Natural killer cell (primary cell): Measurements from ENCODE around the gene MSRB2.

DNA sequence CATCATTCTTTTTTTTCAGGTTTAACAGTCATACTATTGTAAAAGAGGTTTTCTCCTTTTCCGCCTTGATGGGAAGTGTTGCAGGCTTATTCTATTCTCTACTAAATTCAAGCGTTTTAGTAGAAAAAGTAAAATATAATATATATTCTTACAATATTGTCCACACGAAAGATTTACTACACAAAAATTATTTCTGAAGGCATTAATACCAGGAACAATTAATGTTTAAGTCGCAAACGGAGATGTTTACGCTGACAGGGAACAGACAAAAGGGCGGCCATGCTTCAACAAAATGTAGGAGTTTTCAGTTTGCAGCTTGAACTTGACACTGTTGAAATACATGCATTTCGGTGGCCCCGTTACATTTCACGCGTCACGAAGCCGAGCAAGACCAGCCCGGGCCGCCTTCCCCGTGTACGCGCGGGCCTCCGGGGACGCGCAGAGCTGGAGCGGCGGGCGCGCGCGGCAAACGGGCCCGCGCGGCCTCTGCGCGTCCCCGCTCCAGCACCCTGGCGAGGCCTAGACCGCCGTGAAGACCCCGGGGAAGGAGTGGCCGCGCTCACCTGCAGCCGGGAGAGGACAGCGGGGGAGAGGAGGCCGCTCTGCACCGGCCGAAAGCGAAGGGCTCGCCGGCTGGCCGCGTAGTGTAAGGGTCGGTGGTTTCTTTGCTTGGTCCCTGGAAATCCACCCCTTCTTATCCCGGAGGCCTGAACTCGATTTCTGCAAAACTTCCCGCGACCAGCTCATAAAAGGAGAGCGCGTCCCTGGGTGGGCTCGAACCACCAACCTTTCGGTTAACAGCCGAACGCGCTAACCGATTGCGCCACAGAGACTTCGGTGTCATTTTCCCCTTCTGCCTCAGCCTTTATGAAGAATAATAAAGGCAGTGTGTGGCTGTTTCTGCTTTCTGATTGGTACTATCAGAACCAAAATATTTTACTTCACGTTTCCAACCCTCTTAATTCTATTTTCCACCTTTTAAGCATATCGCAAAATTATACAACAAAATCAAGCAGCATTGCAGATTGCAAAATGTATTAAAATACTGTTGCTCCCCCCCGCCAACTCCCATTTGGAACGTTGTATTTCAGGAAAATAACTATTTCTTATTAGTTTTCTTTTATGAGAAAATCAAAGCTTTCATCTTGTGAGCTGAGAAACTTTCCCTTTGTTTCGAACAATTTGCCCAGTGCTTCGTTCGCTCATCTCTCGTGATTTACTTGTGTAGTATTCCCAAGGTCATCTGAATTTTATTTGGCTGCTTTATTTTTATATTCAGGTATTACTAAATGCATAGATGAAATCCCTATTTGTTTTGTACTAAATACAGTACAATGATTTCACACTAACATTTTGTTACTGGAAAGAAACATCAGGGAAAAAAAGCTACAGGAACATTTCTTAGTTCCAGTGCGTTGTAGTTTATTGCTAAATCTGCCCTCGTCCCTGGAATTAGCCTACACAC lies 11.5 kb upstream of the EBLN1 start:
- PRO-cap = bidirectional peak, plus-strand start at position 362 of the sequence, minus-strand start at position 330 of the sequence; bidirectional peak, plus-strand start at position 820 of the sequence, minus-strand start at position 722 of the sequence; unidirectional peak, minus-strand start at position 839 of the sequence

DNA sequence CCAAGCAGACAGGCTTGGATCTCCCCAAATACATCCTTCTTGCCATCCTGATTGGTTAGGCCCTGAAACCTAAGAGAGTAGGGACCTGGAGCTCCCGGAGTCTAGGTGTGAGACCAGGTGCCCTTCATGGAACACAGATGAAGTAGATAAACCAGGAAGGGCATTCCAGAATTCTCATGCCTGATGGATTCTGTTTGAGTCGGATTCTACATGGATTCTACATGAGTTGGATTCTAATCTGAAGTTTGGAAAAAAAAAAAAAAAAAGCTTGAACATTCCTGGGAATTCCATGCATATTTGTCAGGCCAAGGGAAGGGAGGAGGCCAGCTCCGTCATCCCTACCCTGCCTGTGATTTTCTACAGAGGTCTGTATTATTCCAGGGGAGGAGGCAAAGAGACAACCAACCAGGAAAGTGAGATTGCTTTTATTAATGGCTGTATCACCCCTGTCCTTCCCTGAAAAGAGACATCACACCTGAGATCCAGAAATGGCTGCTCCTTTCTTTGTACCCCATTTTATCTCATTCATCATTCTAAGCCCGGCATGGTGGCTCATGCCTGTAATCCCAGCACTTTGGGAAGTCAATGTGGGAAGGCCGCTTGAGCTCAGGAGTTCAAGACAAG lies 27.8 kb upstream of the EBLN1 start:
- PRO-cap = no peak

DNA sequence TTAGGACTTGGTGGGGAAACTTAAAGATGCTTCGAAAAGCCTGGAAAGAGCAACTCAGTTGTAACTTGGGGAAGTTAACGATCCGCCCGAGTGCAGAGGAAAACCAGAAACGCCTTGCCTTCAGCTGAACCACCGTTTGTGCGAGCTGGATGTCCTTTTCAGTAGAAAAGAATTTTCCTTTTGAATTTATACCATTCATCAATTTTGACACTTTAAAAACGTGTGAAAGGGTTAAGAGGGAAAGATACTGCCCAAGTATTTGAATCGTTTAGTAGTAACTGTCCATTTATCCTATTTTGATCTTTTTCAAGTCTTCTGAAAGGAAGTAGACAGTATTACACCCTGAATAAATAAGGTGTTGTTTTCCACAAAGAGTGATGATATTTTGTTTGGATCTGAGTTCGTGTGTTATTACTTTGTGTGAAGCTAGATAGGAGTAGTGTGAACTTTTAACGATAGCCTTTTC lies 931 bp upstream of the BMI1 start:
- PRO-cap = no peak

DNA sequence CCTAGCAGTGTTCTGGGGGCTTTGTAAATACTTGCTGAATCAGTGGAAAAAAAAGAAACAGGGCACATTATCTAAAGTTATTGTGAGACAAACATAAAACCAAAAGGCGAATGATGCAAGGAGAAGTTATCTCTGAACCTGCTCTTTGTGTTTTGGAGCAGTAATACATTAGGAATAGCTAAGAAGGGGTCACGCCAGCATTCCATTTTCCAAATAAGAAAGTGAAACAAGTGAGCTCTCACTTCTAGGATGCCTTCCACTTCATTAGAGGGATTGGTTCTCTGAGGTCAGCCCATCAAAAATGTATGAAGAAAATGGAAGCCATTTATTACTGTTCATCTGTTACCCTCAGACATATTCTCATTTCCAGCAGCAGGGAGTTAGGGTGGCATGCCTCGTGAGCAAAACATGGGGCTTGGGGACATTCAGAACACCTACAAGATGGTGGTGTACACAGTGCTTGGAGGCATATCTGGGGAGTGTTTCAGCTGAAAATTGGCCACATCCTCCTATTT lies 93.2 kb downstream of the SPAG6 start:
- PRO-cap = no peak

DNA sequence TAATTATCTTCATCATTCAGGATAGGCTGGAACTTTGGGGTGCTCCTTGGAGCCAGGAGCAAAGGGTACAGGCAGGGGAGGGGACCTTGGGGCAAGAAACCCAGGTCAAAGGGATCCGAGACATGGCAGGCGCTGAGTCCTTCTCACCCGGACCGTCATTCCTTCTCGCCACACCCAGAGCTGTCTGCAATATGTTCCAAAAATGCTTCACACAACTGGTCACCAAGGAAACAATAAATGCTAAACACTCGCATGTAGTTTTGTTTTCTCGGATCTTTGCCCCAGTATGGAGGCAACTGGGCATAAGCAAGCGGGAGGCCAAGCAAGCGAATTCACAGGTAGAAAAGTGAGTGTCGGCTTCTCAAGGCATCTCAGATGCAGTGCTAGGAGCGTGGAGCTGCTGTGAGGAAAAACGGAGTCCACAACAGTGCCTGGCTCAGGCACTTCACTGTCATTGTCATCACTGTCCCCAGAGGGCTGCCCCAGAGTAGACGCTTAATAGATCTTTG lies 80.8 kb downstream of the PIP4K2A start:
- PRO-cap = bidirectional peak, plus-strand start at position 284 of the sequence, minus-strand start at position 167 of the sequence

- PRO-cap = bidirectional peak, plus-strand start at chr10:22646537, minus-strand start at chr10:22646423
Observed at GRCh38 chr10:22646190-22646968, 68.0 kb downstream of the PIP4K2A start.

DNA sequence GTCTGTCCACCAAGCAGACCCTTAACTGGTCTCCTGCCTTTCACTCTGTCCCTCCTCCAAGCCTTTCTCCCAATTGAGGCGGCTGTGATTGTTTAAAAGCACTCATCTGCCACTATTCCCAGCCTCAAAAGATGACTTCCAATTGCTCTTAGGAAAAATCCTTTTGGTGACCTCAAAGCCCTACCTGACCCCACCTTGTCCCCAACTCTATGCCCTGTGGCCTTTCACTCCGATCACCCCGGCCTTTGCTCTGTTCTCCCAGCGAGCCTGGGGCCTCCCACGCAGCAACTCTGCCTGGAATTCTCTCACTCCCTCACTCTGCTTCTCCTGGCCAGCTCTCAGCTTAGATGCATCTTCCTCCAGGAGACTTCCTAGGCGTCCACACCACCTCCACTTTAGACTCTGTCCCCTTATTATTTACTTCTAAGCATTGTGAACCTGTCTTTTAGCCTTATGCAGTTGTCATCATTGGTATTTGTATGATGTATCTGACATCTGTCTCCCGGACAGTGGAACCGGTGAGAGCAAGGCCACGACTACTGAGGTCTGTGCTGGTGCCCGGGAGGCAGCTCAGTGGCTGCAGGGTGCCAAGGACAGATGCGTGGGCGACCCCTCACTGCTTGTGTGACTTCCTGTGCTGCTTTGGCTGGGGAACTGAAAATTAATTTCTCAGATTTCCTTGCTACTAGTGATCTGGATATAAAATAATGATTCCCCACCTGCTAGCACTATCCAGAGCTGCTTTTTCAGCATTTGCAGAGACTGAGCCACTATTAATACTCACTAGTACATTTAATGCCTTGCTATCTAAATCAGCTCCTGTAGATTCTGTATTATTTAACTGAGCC lies 63.0 kb downstream of the PIP4K2A start:
- PRO-cap = unidirectional peak, minus-strand start at position 538 of the sequence

DNA sequence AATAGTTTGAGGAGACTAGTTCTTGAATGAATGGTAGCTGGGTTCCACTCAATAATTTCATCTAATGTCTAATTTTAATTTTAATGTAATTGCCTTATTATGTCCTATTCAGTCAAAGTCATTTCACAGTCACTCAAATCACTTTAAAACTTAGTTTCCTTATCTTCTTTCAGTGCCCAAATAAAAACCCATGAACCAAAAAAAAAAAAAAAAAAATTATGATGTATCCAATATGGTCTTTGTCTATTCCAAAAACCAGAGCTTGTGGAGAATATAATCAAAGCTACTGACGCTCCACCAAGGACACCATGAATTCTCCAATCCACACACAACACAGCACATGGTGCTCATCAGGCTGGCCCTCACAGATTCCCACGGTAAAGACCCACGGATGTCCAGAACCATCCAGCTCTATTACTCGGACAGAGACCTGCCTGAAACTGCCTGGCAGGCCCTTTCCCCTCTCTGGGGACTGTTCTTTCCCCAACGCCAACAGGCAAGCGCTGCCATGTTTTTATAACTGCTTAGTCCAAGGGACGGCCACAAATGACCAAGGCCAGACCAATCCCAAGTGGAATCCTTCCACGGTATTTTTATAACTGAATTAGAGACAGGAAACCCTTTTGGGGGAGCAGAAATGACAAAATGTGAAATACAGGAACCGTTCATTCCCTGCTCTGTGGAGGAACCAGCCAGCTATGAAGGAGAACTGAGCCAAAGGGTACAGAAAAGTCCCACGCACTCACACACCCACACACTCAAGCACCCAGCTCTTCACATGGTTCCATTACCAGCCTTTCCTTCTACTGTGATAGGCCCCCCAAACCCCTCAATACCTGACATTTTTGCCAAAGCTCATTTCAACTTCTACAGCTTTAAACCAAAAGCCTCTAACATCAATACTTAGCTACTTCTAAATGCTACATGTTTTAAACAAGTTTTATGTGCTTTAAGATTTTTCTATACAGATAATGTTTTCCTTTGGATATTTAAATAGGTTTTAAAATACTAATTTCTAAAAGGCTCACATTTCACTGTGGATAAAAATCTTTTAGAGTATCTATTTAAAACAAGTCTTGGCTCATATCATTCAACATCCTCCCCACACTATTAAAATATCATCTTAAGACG lies 4.1 kb downstream of the PIP4K2A start:
- PRO-cap = no peak

DNA sequence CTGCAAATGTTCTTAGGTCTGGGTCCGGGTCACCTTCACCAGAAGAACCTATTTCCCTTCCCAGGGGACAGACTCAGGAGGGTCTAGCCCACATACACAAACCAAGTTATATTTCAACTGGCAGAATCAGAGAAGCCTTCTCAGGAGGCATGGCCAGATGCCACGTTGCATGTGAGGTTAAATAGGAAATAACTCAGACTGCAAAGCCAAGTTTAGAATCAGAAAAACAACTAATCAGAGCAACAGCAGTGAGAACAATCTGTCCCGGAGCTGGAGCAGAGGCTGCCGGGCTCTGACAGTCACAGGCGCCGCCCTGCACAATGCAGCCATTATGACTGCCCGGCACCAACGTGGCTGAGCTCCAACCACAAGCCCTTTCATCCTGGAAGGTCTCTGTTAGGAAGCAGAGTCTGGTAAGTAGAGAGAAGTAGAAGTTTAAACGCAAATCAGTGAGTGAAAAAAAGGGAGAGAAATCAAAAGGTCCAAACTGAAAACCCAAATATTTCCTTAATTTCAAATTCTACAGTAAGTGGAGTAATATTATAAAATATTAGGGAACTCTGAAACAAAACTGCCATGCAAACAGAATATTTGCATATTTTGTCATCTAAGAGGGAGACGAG lies 78.4 kb upstream of the ARMC3 start:
- PRO-cap = no peak

DNA sequence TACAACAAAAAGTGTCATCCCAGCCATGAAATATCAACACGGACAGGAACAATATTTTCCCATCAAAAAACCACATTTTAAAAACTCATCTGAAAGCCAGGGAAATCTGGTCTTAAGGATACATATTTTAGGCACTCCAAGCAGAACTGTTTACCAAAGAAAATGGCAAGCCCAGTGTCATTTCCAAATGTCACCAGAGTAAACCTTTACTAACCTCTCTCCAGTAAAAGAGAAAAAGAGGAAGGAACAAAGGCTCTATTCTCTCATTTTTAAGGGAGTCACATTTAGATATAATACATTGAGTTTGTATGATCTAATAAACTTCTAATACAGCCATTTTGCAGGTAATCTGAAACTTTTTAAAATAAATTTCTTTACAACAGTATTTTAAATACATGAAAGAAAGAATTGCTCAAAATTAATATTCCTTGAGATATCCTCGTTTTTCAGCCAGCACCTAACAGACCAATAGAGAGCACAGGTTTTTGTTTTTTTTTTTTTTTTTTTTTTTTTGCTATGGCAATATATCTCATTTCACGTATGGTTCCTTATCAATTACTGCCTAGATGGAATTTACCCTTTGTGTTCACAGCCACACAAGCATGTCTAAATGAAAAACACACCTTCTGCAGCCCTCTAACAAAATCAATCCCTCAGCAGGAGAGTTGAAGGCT lies 39.9 kb upstream of the MSRB2 start:
- PRO-cap = no peak

DNA sequence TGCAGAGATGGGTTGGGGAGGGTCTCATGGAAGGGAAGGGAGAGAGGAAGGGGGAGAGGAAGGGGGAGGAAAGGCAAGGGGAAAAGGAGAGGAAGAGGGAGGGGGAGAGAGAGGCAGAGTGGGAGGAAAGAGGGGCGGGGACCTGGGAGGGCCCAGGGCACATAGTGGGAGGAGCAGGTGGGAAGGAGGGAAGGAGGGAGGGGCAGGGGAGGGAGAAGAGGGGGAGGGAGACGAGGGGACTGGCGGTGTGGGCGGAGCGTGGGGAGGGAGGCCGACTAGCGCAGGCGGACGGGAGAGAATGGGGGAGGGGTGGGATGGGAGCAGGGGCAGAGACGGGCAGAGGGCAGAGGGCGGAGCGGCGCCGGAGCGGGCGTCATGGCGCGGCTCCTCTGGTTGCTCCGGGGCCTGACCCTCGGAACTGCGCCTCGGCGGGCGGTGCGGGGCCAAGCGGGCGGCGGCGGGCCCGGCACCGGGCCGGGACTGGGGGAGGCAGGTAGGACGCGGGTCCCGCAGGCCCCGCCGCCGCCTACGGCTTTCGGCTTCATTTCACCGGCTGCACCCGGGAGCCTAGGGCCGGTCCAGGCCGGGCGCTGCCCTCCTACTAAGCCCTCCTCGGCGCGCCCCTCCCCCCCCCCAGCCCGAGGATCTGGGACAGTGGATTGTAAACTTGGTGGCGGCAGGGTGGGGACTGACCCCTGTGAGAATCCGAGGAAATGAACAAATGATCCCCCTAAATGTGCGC lies at the start of gene MSRB2:
Gene MSRB2 (plus strand): TSS at position 346 of the 742 bp plus-strand sequence.
- PRO-cap = unidirectional peak, plus-strand start at position 329 of the sequence

GRCh38 chr10:23097208-23097808 lies 1.9 kb downstream of the MSRB2 start:
- PRO-cap = no peak

- PRO-cap = no peak
Observed at GRCh38 chr10:23439604-23439863, 659 bp downstream of the OTUD1 start.

- PRO-cap = no peak
Observed at GRCh38 chr10:24202526-24202894, 6.4 kb upstream of the KIAA1217 start.

- PRO-cap = no peak
Observed at GRCh38 chr10:24207540-24207864, 1.4 kb upstream of the KIAA1217 start.

DNA sequence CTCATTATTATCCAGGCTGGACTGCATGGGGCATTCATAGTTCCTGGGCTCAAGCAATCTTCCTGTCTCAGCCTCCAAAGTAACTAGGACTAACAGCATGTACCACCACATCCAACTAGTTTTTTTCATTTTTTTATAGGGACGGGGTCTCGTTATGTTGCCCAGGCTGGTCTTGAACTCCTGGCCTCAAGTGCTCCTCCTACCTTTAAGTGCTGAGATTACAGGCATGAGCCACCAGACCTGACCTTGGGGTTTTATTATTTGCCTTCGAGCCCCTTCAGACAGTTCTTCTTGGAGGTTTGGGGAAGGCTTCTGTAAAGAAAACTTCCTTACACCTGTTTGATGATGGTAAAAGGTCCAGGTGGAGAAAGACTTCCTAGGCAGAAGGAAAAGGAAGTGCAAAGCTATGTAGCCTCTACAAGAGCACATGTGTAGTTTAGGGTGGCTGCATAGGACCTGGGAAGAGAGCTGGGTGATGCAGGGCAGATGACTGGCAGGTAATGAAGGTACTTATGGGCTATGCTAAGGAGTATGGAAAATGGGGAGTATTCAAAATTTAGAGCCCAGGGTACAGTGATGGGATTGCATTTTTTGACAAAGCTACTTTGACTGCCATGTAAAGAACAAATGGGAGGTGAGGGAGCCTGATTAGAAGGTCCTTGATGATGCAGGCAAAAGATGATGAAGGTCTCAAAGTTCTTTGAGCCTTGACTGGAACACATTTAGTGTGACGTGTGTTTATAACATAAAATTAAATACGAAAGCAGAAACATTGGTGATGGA lies 95.6 kb downstream of the KIAA1217 start:
- PRO-cap = no peak

- PRO-cap = no peak
Observed at GRCh38 chr10:24451369-24451786, 242.4 kb downstream of the KIAA1217 start.

DNA sequence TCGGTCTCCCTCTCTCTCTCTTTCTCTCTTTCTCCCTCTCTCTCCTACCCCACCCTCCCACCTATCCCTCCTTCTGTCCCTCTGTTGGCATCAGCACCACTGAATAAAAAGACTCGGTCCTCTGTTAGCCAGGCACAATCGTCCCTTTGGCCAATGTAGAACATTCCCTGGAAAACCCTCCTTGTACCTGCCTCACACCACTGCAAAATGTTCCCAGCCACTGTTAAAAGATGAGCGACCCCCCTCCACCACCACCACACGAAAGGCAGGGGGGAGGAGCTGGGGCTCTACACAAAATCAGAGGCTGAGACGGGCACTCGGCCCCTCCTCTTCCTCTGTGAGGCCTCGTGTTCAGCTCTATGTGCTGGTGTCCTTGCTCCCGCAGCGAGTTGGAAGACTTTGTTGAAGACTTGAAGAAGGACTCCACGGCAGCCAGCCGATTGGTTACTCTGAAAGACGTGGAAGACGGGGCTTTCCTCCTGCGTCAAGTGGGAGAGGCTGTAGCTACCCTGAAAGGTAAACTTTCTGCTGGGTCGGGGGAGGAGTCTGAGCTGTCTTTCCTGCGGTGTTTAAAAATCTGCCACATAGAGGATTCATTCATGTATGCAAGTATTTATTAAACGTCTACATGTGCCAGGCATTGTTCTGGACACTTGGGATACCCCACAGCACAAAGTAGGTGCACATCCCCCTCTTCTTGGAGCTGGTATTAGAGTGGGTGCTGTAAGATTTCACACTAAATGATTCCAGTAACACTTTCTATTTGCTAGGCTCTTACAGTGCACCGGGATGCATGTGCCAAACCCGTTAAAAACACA lies 203.7 kb downstream of the ARHGAP21 start:
- PRO-cap = no peak

DNA sequence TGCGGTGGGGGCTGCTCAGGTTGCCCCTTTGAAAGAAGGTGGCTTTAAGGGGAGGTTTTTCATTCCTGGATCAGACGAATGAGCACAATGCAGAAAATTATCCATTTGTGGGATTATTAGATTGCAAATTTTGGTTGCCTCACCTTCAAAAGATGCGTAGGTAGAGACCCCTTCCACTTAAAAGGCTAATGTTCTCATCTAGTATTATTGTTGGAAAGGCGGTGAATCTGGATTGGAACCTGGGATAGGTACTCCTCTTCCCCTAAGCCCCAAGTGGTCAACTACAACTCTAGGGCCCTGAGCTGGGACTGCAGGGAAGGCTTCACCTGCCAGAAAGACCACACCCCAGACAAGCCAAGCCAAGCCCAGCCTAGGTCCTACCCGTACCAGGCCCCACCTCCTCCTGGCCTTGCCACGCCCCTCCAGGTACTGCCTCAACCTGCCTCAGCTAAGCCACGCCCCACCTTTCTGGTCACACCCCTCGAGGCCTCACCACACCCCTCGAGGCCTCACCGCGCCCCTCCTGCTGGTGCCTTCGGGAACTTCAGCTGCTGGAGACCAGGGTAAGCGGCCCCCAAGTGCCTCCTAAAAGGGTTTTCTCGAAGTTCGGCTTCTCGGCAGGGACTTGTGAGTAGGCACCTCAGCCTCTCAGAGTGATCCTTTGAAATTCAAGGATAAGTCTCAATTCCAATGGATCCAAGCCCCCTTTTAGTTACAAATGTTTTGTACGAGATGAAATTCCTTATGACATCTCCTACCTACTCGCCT lies 171.4 kb downstream of the ARHGAP21 start:
- PRO-cap = no peak

DNA sequence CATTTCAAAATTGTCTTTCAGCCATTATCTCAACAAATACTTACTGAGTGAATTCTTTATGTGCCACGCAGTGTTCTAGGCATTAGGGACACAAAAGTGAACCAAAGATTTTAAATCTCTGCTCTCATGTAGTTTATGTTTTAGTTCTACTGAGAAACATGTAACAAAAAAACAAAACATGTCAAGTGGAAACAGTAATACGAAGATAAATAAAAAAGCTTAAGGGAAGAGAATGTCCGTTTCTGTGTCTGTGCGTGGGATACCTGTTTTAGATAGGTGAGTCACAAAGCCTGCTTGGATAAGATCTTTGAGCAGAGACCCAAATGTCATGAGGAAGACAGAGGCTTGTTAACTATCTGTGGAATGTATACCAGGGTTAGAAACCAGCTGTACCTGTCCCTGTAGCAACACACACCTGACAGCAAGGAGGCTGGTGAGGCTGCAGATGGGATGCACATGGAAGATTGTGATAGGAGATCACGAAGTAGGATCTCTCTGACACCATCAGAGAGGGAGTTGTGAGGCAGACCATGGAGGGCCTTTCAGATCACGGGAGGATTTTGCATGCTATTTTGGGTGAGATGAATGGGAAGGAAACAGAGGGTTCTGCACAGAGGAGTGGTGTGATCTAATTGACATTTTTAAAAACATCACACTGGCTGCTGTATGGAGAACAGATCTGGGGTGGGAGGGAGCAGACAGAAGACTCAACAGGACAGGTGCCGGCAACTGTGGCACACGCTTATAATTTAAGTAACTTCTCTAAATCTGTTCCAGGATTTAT lies 105.3 kb downstream of the ARHGAP21 start:
- PRO-cap = no peak